HT-29 (cell line): ENCODE measurements around a stretch of chr3.

- RAMPAGE, long total RNA, result no peak
These were observed 3.7 kb downstream of the EIF4A2 start for GRCh38 chr3:186786800-186787668.

DNA sequence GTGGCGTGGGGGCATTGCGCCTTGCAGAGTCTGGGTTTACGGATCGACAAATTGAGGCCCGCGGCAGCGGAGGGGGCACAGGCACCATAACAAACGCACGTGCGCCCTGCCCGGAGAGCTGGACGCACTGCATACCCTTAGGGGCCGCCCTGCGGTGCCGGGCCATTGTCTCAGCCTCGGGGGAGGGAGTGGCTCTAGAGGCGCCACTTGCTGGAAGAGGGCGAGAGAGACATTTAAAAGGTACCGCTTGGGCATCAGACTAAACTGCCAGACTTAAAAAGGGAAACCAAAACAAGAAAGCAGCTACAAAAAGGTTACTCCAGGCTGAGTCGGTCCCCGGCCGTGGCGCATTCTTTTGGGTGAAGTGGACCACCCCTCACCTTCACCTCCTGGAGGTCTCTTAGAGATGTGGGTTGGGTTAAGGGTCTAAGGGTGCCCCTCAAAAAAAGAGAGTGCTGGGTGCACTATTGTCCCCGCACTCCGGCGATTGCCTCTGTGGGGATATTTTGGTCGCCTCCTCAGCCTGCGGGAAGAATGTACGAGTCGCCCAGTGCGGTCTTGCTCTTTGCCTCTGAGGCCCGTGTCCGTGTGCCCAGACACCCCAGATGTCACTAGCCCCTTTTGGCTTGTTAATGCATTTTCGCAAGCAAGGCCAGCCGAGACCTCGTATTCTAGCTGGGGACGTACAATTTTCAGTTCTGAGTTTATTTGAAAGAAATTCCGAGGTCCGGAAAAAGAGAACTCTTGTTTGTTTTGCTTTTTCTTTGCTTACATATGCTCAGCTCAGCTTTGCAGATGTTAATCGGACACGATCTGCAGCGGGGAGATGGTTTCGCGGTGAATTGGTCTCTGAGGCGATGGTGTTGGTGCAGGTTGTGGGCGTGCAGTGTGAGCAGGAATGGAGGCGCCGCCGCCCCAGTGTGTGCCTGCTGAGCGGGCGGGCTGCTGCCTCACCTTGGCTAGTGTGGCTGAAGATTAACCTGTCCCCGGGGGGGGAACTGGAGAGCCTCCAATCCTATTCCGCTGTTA, 1.1 kb downstream of the ST6GAL1 start:
- RAMPAGE, long total RNA, result no peak

DNA sequence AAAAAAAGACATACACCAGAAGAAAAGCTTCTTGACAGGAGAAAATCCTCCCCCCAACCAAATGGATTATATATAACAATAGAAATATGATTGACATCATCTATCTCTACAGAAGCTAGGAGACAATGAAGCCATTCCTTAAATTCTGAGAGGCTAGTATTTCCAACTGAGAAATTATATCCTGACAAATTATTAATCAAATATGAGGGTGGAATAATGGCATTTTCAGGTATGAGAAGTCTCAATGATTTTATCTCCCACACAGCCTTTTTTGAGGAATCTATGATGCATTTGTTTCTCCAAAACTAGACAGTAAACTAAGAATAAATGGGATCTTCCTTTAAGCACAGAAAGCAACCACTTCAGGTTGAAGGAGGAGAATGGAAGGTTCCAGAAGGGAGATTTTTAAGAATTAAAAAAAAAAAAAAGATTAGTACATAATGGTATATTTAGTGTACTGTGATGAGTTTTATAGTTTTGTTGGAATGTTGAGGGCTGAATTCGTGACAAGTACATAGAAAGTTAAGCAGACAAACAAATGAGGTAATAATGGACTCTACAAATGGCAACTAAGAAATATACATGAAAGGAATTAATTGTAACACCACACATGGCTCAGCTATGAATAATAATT, 27.4 kb downstream of the ST6GAL1 start:
- RAMPAGE, long total RNA, result no peak

DNA sequence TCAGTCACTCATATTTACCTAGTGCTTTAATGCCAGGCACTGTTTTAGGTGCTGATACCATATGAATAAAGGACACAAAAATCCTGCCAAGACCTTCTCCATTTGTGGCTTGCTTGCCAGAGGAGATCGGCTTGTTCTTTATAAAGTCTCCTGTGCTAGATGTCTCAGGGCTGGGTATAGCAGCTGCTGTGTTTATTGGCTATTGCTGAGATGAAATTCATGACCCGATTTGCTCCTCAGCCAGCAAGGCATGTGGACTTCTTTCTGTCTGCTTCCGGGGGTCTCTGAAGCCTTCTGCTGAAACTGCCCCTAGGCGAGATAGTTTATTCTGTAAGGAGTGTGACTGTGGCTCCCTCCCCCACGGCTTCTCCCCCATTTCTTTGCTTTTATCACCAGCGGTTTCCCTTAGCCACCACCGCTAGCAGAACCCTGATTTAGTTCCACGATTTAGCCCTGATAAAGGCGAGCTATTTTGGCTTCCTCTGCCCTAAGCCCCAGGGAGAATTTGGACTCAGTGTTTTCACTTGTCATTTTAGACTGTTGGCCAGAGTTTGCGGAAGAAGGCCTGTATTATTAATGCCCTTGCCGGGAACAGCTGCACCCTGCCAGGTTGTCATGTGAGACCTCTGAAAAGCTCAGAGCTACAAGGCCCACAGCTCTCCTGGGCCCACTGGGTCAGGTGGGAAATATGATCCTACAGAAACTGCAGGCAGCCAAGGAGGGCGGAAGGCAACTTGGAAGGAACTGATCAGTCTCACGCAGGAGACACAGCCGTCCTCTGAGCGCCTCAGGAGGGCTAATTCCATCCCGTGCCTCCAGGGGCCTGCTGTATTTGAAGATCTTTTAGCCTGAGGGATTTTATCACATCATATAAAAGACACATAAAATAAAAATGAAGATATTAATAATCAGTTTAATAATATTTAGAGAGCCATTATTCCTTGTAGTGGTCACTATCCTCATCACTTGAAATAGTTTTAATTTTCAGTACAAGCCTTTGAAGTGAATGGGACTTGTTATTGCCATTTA, 46.9 kb downstream of the ST6GAL1 start:
- RAMPAGE, long total RNA, result no peak

DNA sequence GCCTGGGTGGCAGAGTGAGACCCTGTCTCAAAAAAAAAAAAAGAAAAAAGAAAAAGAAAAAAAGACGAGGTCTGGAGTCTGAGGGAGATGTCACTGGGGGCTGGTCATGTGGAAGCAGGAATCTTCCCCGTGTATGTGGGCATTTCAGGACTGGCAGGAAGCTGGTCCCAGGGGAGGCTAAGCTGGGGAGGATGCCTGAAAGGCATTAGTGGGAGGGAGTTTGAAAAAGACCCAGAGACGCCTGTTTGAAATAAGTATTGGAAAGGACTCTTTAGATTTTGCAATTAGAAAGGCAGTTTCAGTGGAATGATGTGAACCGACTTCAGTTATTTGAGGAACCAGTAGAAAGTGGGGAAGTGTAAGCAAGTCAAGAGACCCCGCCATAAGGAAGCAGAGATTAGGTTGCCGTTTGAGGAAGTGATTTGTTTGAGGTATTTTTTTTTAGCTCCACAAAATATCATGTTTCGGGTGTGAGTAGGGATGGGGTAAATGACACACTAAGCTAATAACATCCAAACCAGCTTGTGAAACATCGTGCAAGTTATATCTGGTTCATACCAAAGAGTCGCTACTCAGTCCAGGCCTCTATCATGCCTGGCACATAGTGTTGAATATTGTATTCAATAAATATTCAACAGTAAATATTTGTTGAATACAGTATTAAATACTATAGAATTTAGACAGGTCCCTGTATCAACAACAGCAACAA, 55.6 kb downstream of the ST6GAL1 start:
- RAMPAGE, long total RNA, result no peak

GRCh38 chr3:187000671-187001190, 70.4 kb downstream of the ST6GAL1 start:
- RAMPAGE, long total RNA, result no peak

DNA sequence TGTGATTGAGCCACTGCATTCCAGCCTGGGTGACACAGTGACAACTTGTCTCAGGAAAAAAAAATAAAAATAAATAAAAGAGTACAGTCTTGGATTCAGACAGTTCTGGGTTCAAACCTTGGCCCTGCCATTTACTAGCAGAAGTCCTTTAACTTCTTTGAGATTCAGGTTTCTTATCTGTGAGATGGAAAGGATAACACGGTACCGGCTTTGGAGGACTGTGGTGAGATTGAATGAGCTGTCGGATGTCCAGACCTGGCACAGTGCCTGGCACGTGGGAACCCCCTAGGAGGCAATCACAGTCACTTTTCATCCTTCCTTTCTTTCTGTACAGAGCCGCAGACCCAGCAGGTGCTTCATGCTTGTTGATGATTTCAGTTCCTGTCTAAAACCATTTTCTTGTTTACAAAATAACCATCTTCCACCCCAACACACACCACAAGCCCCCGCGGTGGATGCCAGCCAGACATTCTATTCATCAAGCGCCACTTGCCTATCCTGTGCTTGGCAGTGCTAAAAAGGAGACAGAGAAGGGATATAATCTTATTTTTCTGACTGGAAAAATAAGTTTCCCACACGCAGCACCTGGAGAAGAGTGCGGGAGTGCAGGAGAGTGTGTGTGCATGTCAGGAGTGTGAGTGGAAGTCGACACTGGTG, 85.6 kb downstream of the ST6GAL1 start:
- RAMPAGE, long total RNA, result no peak

DNA sequence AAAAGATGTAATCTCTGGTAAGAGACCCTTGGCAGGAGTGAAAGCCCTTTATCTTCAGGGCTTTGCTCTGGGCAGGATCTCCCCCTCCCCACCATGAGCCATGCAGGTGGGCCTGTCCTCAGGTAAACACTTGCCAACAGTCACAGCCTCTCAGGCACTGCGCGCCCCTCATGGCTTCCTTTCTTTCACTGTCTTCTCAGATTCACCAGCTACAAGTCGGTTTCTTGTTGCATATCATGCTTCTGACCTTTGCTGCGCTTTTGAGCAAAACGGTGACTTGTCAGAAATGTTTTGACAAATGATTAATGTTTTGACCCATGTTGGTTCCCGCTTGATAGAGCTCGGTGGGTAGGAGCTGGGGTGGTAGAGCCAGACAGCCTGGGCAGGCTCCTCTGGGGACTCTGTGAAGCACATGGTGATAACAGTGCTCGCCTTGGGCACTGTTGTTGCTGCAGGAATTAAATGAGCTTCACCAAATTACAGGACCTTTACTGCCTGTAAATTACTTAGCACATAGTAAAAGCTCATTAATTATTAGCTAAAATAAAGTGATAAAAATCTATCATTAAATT, 95.7 kb downstream of the ST6GAL1 start:
- RAMPAGE, long total RNA, result no peak

DNA sequence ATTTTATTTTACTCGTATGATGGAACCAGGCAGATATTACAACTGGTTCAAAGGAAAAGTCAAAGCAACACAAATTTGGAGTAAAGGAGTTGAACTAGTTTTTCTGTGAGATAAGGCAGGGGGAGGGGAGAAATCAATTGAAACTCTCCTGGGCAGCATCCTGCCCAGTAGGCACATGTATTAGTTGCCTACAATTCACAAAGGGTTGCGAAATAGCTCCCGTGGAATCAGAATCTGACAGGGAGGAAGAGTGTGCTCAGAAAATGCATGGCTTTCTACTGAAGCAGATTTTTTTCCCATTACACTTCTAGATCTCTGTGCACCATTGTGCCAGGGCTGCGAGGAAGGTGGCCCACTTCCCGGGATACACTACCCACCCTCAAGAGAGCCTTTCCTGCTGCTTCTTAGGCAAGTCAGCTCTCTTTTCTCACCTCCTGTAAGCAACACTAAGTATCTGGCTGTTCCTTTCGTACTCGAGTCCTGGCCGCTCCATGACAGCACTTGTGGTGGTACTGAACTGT, 75.0 kb downstream of the RPL39L start:
- RAMPAGE, long total RNA, result no peak

DNA sequence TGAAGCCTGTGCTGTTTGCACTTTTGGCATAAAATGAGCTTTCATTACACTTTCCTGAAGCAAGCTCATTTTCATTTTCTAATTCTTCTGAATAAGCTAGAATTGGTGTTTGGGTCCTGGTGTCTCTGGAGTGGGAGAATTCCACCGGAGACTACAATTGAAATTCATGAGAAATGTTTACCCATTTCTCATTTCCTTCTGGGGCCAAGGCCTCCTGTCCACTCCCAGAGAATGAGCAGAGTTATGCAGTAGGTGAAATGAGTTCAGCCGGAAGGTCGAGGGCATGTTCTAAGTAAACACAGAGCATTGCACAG, 14.9 kb downstream of the MASP1 start:
- RAMPAGE, long total RNA, result no peak

GRCh38 chr3:187293027-187294479, 2.0 kb upstream of the MASP1 start:
- RAMPAGE, long total RNA, result no peak

DNA sequence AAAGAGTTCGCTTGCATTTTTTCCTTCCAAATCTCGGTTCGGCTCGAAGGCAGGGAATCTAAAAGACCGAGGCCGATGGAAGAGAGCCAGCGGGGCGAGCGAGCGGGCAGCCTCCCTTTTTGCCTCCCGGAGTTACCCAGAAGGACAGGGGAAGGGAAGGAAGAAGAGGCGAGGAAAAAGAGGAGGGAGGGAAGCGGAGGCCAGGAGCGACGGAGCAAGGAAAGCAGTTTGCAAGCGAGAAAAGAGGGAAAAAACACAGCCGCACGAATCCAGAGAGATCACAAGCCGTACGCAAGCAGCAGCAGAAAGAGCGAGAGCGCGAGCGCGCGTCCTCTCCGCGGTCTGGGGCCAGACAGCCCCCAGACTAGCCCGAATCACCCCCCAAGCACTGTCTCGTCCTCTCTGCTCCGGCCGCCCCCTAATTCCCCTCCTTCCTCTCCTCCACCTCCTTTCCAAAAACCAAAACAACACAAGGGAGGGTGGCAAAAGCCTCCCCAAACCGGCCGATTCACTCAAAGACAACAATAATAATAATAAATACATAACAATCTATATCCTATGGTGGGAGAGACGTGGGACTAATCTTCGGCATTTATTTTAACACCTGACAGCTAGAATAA, 560 bp downstream of the BCL6 start:
- RAMPAGE, long total RNA, result no peak

- RAMPAGE, long total RNA, result no peak
These were observed 2.7 kb upstream of the BCL6 start for GRCh38 chr3:187747811-187748518.

- RAMPAGE, long total RNA, result no peak
These were observed 150.6 kb upstream of the LPP start for GRCh38 chr3:188003064-188003985.

- RAMPAGE, long total RNA, result no peak
These were observed 55.9 kb upstream of the LPP start for GRCh38 chr3:188097922-188098506.

DNA sequence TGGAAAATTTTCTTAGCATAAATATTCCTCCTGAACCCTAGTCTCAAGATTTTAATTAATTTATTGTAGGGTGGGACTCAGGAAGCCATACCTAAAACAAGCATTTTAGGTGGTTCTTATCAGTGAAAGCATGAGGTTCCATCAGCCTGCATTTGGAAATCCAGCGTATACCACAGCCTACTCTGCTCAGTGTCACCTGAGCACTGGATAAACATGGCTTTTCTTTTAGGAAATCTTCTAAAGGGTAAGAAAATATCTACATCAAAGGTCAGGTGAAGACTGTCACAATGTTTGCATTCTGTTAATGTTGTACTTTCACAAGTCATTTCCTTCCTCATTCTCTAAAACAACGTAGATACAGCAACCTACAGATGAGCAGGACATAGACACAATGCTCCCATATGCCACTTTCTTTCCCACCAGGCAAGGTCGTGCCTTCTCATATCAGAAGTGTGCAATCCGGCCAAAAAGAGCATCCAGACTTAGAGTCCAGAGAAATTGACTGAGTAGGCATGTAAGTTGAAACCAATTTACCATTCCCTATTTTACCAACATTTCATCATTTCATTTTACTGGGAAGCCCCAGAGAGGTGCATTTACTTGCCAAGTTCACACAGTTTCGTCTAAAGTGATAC, 30.8 kb upstream of the LPP start:
- RAMPAGE, long total RNA, result no peak

- RAMPAGE, long total RNA, result no peak
These were observed 113.9 kb downstream of the LPP start for GRCh38 chr3:188267768-188268314.

DNA sequence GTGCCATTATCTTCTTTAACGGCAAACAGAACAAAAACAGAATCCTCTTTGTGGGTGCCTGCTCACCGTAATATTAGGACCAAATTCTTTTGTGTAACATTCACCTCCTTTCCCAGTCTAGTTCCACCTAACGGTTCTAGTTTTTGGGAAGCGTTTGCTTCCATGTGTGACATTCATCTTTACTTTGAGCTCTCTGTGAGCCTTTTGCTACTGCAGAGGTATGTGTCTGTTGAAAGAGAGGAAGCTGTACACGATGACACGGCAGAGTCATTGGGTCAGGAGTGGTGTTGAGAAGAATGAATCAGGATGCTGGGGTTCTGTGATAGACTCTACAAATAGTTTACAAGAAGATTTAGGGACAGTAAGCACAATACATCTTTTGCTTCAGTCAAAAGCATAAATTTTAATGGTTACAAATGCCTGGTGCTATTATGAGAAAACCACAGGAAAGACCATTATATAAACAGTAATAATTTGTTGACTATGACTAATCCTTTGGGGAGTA, 118.4 kb downstream of the LPP start:
- RAMPAGE, long total RNA, result no peak

GRCh38 chr3:188312708-188313219, 158.8 kb downstream of the LPP start:
- RAMPAGE, long total RNA, result no peak

DNA sequence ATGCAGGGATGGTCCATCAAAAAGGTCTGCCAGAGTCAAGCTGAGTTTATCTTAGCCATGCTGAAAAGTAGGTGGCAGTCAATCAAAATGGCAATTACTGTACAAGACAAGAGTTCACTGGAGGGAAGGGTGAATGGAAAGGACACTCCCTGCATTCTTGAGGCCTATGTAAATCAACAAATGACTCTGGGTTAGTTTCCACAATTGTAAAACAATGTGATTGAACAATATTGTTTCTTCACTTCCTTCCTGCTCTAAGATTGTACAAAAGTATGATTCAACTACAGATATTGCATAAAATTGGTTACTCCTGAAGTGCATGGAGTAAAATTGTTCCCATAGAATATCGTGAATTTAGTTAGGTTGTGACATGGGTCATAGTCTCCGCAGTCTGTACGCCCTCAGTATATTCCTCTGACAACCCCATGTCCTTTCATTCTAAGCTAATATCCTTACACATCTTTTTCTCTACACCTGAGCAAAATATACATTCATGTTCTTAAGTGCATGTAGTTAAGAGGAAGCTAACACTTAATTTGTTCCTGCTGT, 277.6 kb downstream of the LPP start:
- RAMPAGE, long total RNA, result no peak